HCT116 (cell line): ENCODE data around the genes FAM3C, PTPRZ1, NDUFA5 and LEP.

DNA sequence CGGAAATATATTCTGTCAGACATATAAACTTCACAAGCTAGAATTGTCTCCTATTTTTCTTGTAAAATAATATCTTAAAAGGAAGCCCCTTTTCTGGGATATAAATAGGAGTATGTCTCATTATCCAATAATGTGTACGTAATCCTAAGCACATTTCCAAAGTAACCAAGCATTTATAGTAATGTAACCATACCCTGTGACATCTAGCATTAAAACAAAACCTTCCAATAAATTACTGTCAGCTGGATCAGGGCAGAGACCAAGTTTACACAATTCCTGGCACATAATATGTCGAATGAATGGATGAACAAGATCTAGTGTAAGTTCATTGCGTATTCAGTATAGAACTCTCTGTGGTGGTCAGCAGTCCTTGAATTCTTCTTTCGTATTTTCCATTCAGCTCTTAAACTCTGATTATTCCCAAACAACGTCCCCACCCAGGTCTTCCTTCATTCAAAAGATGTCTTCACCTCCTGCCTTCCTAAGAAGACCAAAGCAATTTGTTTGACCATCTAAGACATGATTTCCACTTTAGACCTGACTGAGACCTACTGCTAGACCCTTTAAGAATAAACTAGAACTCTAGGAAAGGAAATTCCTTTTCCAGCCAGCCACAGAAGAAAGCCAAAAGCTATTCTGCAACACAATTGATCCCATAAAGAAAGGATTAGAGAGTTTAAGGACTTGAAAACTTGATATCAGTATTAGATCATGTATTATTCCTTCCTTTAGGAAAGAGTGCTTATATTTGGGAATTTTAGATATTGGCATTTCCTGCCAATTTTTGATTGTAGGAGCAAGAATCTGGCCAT lies 14.4 kb downstream of the CPED1 start:
- RRBS, result no CpG with 5 or more reads among the region's 6 CpGs

DNA sequence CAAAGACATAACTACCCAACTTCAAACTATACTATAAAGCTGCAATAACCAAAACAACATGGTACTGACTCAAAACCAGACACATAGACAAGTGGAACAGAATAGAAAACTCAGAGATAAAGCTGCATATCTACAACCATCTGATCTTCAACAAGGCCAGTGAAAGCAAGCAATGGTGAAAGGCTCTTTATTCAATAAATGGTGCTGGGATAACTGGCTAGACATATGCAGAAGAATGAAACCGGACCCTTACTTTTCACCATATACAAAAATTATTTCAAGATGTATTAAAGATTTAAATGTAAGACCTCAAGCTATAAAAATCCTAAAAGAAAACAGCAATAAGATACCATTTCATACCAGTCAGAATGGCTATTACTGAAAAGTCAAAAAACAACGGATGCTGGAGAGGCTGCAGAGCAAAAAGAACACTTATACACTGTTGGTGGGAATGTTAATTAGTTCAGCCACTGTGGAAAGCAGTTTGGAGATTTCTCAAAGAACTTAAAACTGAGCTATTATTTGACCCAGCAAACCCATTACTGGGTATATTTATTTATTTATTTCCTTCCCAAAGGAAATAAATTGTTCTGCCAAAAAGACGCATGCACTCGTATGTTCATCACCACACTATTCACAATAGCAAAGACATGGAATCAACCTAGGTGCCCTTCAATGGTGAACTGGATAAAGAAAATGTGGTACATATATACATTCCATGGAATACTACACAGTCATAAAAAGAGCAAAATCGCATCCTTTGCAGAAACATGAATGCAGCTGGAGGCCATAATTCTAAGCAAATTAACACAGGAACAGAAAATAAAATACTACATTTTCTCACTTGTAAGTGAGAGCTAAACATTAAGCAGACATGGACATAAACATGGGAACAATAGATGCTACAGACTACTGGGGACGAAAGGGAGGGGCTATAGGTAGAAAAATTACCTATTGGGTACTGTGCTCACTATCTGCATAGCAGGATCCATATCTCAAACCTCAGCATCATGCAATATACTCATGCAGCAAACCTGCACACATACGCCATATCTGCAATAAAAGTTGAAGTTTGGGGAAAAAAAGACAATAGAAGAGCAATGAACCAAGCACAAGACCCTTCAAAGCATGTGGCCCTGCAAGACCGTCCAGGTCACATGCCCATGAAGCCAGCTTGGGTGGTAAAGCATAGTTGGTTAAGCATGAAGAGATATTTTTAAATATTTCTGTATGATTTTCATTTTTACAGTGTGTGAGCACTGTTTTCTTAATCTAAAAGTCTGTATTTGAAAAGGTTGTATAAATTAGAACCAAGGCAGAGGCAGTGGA lies 72.2 kb upstream of the WNT16 start:
- RRBS, result no CpG with 5 or more reads among the region's 8 CpGs

- RRBS, result no CpG with 5 or more reads among the region's 2 CpGs
These were observed 23.5 kb downstream of the FAM3C start for GRCh38 chr7:121372418-121373117.

DNA sequence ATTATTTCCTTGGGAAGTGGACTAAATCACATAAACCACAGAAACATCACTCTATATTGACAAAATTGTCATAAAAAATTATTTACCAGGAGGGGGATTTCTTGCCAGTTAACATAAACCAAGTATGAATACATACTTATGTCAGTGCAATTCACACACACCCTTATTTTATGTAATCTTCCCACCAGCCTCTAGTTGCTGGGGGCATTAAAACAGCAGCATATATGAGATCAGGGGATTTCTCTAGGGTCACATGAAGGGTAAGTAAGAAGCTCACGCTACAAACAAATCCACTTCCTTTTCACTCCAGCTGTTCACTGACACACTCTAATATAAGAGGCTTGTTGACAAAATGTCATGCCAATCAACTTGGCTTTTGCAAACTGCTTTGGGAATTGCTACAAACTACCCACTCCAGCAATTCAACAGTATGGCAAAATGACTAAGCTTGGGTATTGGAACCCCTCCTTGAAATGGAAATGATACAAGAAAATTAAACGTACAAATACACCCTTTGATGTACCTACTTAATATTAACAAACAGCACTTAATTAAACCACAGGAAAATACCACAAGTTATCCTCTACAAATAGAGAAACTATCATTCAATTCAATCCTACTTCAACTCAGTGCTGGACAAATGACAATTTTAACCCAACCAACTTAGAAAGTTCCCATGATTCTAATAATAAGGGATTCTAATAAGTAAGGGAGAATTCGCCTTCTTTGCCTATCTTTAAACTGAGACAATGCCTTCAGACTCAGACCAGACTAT lies 10.2 kb downstream of the FAM3C start:
- RRBS, result no CpG with 5 or more reads among the region's 3 CpGs

GRCh38 chr7:121395367-121396489 lies at the start of gene FAM3C:
TSS of gene FAM3C (minus strand) at chr7:121396308.
- RRBS, result 2% methylated on average over 40 of the region's 100 CpGs

DNA sequence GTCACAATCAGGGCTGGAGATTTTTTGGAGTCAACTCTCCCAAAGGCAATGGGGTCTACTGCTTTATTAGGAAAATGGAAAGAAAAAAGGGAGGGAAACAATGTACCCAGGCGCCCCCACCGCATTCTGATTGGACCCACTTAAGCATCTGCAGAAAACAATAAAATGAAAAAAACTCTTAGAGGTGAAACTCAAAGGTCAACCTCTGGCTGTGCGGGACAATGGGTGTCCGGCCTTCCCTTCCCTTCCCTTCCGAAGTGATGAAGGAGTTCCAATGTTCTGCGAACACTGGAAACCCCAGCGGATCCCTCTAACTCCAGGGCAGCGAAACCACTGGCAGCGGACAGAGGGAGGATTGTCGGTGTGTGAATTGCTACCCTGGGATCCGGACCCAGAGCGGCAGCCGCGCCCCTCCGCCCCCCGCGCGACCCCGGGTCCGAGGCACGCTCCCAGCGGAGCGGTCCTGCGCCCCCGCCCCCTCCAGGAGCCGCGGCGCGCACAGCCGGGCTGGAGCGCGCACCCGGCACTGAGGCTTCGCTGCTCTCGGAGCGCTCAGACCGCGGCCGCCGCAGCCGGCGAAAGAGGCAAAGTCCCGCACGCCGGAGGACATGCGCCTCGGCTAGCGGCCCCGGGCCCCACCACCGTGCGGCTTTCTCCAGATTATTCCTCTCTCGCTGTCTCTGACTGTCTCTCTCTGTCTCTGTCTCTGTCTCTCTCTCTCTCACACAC lies at the start of gene PTPRZ1:
TSS of gene PTPRZ1 (plus strand) at position 555 of the 729 bp plus-strand sequence.
- RRBS, result 97% methylated on average over 23 of the region's 52 CpGs

GRCh38 chr7:123407854-123408186 lies 126.6 kb downstream of the IQUB start:
- RRBS, result no CpG with 5 or more reads among the region's 2 CpGs

- RRBS, result no CpG with 5 or more reads among the region's 34 CpGs
These were observed at the start of gene NDUFA5 for GRCh38 chr7:123557650-123558594. TSS of gene NDUFA5 (minus strand) at chr7:123557818.

DNA sequence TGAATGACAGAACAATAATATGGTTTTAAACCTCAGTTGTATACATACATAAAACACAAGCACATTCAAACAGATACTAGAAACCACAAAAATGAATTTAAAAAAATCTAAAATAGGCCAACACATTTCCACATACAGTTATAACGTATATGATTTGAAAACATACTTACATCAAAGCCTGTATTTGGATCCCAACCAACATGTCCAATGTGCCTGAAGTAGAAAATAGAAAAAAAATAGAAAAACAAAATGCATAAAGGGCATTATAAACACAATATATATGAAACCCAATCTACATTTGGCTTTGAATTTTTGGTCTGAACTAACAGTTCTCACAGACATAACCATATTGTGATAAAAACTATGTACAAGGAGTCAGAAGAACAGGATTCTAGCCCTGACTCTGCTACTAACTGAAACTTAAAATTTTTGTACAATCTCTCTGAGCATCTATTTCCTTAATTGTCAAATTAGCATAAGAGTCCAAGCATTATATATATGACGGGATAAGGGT lies 40.0 kb downstream of the LMOD2 start:
- RRBS, result no CpG with 5 or more reads among the region's 2 CpGs

GRCh38 chr7:123749118-123749356 lies 234 bp upstream of the WASL start:
- RRBS, result 2% methylated on average over 19 of the region's 30 CpGs

DNA sequence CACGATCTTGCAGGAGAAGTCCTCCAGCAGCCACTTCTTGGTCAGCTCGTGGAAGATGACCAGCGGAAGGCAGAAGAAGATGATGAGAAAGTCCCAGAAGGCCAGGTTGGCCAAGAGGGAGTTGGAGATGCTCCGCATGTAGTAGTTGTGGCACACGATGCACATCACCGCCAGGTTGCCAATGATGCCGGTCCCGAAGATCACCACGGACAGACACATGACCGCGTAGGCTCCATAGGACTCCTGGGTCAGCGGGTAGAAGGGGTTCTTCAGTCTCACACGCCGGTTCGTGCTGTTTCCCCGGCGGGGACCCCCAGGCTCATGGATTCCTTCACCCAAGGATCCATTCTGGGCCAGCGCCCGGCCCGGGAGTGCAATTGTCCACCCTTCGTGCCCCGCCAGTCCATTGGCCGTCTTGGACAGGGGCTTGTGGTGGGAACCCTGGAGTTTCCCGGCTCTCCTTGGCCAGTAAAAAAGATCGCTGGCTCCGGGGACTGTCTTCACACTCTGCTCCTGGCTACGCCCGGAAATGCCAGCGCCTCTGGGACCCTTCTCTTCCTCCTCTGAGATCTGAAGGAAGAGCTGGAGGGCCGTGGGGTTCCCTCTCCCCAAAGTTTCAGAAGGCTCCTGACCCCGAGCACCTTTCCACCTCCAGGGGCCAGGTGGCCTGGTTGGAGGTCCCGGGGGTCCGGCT lies 1.5 kb downstream of the GPR37 start:
- RRBS, result over 99% methylated on average over 8 of the region's 33 CpGs

- RRBS, result 96% methylated on average over 15 of the region's 81 CpGs
These were observed 45.2 kb downstream of the ZNF800 start for GRCh38 chr7:127346891-127348113.

DNA sequence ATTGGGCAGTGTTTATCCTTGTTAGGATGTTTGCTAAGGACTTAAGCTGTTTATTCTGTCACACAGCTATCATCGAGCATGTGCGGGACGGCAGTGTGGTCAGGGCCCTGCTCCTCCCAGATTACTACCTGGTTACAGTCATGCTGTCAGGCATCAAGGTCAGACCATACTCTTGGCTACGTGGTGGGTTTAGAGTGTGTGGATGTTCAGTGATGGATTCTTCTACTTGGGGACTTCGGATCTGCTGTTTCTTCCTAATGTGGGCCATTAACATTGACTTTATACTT lies 50.3 kb downstream of the SND1 start:
- RRBS, result no CpG with 5 or more reads among the region's 5 CpGs

- RRBS, result no CpG with 5 or more reads among the region's 5 CpGs
These were observed 58.3 kb downstream of the LRRC4 start for GRCh38 chr7:127972754-127973488.

DNA sequence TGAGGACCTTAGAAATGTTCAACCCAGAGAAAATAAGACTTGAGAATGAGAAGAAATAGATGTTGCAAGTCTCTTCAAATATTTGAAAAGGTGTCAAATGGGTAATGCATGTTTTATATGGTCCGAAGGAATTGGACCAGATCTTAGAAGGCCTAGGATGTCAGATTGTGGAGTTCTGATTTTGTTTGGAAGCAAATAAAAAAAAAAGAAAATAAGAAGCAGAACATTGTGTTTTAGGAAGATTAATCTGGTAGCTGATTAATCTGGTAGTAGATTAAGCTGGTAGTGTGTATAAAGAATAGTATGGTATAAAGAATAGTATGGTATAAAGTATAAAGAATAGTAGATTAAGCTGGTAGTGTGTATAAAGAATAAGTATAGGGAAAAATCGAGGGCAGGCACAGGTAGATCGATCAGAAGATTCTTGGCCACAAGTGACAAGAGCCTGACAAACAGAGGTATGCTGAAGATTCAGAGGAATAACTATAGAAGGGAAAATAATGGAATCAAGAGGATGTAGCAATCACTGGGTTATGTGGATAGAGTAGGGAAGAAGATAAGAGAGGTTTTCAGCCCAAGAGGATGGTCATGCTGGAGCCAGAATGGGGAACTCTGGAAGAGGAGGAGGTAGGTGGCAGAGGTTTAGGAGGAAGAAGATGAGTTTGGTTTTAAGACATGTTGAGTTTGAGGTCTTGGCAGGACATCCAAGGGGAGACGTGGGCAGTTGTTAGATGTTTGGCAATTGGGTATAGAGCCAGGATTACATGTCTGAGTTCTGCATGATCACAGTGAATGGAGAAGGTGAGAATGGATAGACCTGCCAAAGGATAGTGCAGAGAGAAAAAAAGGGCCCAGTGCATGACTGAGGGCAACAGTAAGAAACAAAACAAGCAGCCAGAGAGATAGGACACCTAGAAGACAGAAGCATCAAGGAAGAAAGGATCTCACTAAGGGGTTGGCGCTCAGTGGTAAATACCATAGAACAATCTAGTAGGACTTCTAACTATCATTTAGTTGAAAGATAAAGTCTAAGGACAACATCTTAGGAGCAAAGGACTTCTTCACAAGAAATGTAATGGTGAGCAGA lies 53.6 kb downstream of the LRRC4 start:
- RRBS, result no CpG with 5 or more reads among the region's 5 CpGs

DNA sequence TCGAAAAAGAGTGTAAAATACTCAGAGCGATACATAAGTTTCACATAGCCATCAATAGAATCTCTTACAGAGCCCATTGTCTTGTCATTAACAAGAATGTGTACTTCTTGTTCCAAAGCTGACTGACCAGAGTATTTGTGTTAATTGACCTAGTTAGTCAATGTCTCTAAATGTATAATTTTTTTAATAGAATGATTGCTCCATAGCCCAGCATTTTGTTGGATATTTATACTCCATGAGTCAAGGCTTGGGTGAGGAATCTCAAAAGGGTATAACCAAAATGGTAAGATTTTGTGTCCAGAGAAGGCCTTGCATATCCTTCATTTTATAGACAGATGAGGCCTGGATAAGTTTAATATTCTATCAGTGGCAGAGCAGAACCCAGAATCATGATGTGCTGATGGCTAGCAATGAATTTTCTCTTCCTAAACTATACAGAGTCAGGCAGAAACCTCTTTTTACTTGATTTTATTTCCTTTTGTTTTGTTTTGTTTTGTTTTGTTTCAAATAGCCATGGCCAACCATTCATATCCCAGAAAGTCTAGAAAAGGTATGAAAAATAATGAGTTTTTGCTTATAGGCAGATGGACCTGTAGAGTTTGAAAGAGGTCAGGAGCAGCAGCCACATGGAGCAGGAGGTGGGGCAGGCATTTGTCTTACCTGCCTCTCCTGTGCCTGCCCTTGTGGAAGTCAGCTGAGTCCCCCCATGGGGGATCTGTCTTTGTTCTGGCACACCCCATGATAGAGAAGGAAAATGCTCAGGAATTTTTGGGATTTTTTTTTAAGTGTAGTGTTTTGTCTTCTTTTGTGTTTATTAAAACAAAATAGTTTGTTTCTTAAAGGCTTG lies 44.9 kb downstream of the LRRC4 start:
- RRBS, result no CpG with 5 or more reads among the region's 2 CpGs

GRCh38 chr7:128032741-128033274 lies 1.6 kb upstream of the LRRC4 start:
- RRBS, result 97% methylated on average over 7 of the region's 22 CpGs

DNA sequence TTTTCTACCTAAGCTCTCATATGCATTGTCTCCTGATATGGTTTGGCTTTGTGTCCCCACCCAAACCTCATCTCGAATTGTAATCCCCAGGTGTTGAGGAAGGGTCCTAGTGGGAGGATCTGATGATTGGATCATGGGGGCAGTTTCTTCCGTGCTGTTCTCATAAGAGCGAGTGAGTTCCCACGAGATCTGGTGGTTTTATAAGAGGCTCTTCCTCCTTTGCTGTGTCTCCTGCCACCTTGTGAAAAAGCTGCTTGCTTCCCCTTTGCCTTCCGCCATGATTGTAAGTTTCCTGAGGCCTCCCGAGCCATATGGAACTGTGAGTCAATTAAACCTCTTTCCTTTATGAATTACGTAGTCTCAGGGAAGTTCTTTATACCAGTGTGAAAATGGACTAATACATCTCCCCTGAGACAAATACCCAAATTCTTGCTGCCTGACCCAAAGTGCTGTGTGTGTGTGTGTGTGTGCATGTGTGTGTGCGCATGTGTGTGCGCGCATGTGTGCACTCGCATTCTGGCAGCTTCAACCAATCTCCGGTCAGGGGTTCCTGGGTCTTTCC lies 98.0 kb upstream of the LRRC4 start:
- RRBS, result no CpG with 5 or more reads among the region's 12 CpGs

DNA sequence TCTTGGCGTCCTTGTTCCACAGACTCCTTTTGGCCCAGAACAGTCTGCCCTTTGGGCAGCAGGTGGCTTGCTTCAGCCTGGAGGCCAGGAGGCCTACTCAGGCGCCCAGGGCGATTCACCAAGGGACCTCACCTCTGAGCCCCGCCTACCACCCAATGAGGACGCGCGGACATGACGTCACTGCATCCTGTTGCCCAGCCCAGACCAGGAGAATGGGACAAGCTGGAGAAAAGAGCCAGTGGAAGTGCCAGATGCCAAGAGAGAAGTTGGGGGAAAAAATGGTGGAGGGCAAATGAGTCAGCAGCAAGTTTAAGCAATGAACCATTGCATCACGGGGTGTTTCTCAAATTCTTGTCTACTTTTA lies 24.1 kb upstream of the LEP start:
- RRBS, result no CpG with 5 or more reads among the region's 9 CpGs

GRCh38 chr7:128240992-128241468 lies at the start of gene LEP:
TSS of gene LEP (plus strand) at chr7:128241278.
- RRBS, result 92% methylated on average over 14 of the region's 38 CpGs